ENCODE measurements around a stretch of chr1.

DNA sequence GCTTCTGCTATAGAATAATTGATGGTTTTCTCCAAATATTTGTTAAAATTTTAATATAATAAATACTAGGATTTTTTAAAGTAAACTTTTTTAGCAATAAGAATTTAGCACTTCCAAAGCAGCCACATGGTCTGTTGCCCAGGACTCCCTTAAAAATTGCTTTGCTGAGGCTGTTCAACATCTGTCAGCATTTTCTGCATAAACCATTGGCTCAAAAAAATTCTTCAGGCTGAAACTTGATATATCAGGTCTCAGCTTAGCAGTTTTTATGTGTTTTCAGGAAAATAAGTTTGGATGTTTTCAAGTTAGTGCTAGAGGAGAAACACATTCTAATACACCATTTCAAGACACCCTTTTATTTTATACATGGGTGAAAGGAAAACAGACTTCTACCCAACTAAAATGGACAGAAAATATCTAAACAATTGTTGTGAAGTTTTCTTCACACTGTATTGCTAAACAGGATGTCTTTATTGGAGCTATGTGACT is 69.1 kb upstream of the C1orf105 start:
- PRO-cap, result no peak

- PRO-cap, result no peak
Measured at GRCh38 chr1:172399197-172399784, 21.2 kb upstream of the C1orf105 start.

DNA sequence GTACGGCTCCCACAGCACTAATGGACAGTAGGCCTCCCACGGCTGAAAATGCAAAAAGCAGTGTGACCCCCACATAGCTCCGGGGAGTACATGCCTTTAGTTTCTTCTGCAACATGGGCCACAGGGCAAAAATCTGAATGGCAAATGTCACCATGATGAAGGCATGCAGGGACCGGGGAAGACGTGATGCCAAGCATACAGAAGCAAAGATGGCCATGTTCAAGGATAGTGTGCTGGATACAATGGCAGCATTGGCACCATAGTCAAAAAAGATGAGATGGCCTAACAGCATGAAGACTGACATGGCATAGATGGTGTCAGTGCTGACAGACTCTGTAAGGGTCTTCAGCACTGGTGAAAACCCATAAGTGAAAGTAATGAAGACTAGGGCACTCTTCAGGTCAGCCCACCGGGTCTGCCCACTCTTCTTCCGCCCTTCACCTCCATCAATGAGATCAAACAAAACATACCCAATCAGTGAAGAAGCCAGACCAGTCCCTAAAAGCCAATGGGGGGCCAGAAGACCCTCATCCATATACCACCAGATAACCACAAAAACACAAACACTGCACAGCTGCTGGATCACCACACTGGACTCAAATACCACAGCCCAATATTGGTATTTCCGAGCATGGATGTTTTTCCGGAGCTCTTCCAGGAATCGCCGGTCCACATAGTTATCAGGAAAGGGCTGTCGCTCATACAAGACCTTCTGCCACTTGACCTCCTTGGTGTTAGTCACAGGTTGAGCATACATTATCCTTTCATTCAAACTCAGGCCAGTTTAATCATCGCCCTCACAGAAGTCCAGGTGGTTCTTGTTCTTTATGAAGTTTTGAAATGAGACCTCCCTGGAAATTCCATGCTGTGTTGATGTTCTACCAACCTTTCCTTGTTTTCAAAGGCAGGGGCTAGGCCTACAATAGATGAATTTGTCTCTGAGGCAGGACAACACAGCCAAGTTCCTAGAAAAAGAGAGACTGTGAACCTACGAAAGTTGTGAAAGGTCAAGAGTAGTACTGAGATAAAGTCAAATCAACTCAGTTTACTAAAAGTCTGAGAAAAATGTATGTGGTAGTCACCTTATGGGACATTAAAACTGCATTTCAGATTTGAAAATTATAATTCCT is 1.6 kb downstream of the PIGC start:
- PRO-cap, result no peak

DNA sequence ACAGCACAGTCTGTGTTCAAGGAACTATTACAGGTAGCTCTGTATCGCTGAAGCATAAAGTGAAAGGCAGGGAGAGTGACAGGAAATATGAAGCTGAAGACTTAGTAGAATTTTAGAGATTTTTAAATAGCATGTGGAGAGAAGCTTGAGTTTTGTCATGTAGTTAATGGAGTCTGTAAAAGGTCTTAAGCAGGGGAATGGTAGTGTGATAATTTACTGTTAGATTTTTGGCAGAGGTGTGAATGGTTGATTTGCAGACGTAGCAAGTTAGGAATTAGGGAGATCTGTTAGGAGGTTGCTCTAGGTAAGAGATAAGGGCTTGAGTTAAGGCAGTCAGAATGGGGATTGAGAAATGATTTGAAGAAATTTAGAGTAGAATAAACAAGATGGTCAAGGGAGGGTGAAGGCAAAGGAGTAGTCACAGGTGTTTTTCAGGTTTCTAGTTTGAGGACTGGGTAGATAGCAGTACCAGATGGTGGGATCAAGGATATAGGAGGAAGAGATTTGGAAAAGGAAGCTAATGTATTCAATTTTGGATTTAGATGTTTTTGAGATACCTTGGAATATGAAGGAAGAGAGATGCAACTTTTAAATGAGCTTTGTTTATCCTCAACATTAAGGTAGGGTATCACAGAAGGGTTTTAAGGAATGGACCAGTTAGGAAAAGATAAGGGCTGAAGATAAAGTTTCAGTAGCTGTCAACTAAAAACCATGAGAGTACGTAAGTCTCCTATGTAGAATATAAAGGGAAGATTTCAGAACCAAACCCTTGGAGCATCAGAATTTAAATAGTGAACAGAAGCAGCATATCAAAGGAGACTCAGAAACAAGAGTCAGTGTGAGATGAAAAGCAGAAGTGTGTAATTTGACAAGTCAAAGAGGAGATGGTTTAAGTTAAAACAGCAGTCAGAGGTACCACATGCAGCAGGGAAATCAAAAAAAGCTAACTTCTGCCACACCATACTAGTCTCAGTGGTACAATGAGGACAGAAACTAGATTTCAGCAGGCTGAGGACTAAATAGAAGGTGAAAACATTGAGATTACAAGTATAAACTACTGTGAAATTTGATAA is 12.0 kb downstream of the SUCO start:
- PRO-cap, result no peak

- PRO-cap, result no peak
Measured at GRCh38 chr1:172662279-172663285, 3.7 kb downstream of the FASLG start.

- PRO-cap, result no peak
Measured at GRCh38 chr1:172699249-172699748, 40.4 kb downstream of the FASLG start.

DNA sequence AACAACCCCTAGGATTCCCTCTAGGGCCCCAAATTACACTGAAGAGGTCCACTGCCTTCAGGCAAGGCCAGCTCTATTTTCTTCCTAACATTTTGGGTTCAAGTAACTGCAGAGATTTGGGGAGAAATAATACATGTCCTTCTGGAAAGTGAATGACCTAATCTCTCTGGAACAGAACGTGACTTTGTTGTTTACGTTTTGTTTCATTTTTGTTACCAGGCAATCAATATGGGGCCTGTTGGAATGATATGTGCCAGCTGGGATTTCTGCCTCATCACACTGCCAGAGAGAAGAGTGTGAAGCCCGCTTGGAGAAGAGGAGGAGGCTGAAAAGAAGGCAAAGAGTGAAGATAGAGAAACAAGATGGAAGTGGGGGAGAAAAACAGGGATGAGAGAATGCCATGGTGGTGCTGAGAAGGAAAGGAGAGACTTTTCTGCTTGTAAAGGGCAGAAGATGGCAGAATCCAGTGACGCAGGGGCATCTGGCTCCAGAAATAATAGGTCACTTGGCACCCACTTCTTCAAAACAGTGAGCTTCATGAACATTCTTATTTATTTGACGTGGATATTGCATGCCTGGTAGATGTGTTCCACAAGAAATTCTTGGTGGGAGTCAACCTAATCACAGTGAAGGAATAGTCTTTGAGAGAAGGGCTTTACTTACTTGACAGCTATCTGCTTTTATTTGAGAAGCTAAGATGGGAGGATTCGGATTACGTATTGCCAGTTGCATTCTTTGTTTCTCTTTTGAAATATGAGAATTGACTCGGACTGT is 116.9 kb downstream of the FASLG start:
- PRO-cap, result no peak

- PRO-cap, result no peak
Measured at GRCh38 chr1:173205301-173206237, 1.6 kb downstream of the TNFSF4 start.

DNA sequence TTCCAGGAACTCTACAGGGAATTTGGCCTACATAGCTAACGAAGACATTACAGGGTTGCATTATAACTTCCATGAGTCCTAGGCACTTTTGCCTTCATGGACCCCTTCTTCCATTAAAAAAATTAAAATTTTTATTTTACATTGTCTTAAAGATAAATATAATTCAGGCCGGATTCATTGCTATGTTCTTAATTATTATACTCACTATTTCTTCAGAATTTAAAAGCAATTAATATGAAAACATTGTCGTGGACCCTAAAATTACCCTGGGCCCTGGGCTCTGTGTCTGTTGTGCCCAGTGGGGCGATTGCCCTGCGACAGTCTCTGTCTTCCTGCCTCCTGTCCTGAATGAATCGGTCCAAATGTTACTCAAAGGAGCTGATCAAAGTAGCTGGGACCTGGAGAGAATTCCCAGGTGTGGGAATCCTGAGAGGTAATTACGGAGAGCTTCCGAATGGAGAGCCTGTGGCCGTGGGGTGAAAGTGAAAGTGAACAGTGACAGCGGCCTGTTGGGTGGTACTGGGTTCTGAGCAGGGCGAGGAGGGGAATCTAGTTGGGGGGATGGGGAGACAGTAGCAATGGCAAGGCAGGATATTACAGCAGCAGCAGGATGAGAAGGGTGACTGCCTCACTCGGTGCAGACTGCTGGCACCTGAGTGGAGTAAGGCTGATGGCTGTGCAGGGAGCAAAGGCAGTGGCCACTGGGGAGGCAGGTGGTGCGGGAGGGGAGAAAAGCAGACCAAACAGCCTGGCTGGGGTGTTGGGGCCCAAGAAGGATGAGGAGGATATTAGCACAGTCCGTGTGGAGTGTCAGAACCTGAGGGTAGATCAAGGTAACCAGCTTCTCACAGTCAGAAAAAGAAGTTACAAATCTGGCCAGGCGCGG is 70.5 kb upstream of the PRDX6 start:
- PRO-cap, result no peak

- PRO-cap, result no peak
Measured at GRCh38 chr1:173410836-173411381, 66.2 kb upstream of the PRDX6 start.

DNA sequence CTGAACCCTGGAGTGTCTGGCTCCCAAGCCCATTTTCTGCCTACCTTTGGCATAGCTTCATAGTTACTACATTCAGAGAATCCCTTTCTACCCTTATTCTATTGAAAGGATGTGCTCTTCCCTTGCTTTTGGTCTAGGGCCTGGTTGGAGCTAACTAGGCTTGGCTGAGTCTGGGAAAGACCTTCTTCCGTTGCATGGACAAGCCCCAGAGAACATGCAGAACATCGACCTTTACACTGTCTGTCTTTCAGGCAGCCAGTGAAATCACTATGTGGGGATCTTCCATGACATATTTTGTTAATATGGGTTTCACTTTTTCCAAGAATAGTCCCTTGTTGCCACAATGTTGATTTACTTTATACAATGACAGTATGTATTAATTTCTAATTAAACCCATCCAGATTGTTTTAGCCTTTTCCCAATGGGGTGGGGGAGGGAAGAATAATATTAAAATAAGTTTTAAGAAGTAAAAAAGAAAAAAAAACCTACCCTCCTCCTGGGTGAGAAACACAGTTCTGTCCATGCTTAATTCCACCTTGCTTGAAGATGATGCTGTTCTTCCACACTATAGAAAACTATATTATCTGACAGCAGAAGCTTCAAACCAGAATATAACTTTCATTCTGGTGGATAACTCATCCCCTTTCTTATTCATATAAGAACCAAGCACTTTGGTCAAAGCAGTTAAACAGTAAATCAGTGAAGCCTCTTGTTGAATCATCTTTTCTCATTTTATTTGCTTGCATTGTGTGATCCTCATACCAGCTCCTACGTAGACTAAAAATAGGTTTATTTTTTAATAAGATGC is 37.0 kb upstream of the PRDX6 start:
- PRO-cap, result no peak

DNA sequence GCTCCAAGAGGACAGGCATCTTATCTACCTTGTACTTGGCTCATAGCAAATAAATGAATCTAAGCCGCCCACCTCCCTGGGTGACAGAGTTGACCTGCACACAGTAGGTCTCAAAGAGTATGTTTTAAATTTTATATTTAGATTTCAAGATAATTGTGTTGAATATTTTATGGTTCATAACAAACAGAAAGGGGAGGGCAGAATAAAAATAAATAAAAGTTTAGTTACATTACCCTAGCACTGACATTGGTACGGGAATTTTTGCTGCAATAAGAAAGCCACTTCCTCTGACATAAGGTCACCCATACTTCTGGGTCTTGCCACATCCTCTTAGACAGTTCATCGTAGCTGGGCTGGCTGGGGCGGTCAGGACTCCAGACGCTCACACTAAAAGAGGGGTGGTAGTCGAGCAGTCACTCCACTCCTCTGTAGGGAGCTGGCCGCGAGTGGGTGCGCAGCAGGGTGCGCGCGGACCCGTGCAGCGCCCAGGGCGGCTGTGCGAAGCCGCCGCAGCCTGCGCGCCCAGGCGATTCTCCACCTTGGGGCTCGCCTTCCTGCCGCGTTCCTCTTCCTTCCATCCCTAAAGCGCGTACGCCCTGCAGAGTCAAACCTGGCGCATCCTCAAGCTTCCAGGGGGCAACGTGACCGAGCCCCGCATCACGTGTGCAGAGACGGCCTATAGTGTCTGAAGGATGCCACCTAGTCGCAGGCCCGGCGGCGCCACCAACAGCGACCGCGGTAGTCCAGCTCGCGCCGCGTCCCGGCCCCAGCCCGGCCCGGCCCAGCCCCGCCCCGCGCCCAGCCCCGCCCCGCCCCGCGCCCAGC is 524 bp upstream of the PRDX6 start:
- PRO-cap, result bidirectional peak, plus-strand start at position 421 of the sequence, minus-strand start at position 341 of the sequence; bidirectional peak, plus-strand start at position 487 of the sequence, minus-strand start at position 498 of the sequence; bidirectional peak, plus-strand start outside the sequence, minus-strand start at position 593 of the sequence

DNA sequence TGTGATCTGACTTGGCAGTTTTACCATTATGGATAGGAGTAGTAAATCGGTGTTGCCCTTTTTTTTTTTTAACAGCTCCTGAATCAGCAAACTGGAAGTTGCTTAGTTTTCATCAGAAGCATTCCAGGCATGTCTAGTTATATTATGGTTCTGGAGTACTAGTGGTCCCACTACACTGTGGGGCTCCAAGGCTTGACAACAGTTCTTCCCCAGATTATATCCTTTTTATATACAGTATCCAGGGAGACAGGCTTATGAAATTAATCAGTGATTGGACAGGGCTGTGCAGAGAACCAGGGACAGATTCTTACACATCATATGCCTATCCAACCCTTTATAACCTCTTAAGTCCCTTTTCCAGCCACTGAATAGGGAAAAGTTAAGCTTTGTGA is 1.3 kb downstream of the PRDX6 start:
- PRO-cap, result no peak

DNA sequence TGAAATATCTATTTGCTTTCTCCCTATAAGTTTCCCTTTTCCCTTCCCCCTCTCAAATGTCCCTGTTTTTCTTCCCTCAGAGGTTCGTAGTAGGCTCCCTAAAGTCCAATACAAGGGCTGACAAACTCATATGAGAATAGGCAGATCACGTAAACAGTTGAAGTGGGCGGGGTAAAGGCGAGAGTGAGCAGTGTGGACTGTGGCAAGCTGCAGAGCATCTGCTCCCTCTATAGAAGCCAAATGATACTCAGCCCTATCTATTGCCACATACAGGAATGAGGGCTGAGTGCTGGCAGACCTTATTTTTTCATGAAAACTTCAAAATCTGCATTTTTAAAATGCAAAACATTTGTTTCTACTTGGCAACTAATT is 26.2 kb downstream of the PRDX6 start:
- PRO-cap, result no peak

- PRO-cap, result no peak
Measured at GRCh38 chr1:173507573-173508011, 30.5 kb downstream of the PRDX6 start.

DNA sequence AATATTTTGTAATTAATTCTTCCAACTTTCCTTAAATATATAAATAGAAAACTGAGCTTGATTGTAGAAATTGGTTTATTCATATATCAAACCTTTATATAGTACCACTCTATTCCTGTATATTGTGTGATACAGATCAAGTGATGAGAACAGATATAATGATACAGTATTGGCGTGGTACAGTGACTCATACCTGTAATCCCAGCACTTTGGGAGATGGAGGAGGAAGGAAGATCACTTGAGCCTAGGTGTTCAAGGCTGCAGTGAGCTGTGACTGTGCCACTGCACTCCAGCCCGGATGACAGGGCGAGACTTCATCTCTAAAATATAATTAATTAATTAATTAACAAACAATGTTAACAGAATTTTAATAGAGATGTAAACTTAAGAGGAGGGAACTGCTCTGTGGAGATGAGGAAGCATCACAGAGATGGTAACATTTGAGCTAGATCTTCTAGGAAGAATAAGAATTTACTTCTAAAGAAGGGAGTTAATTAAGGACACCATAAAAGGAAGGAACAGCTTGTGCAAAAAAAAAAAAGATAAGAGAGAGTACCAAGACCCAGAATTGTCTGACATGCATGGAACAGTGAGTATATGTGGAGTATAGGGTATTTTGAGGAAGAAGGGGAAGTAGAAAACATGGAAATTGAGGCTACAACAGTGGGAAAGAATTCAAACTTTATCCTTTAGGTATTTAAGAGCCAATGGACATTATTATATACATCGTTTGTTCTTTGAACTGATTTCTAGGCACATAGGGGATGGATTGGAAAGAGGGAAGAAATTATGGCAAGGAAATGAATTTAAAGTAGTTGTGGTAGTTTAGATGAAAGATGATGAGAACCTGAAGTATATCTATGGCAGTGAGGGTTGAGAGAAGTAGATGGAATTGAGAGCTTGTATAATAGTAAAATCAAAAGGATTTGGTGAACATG is 5.3 kb downstream of the KLHL20 start:
- PRO-cap, result no peak

GRCh38 chr1:173822175-173822768 is 2.2 kb upstream of the DARS2 start:
- PRO-cap, result no peak

DNA sequence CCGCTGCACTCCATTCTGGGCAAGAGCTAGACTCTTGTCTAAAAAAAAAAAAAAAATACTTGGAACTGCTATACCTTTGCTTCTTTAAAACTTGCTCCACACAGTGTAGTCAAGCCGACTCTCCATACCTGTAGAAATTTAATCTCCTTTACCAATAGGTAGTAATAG is 3.1 kb upstream of the ZBTB37 start:
- PRO-cap, result no peak

DNA sequence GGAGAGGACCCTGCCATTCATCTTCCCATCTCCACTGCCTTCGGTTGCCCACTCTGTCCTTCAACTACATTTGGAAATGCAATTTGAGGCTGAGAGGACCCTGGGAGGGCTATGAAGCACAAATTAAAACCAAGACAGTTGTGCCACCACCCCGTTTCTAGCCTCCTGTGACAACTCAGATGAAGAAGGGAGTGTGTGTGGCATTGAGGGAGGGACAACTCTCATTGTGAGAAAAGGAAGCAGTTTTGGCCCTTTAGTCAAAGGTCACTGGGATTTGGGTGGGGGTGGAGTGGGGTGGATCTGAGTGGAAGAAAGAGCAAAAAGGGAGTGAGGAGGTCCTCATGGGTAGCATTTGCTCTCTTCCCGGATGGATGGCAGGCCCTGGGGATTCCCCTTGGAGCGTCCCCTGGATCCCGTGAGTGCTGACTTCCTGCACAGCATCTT is 579 bp downstream of the SERPINC1 start:
- PRO-cap, result no peak

DNA sequence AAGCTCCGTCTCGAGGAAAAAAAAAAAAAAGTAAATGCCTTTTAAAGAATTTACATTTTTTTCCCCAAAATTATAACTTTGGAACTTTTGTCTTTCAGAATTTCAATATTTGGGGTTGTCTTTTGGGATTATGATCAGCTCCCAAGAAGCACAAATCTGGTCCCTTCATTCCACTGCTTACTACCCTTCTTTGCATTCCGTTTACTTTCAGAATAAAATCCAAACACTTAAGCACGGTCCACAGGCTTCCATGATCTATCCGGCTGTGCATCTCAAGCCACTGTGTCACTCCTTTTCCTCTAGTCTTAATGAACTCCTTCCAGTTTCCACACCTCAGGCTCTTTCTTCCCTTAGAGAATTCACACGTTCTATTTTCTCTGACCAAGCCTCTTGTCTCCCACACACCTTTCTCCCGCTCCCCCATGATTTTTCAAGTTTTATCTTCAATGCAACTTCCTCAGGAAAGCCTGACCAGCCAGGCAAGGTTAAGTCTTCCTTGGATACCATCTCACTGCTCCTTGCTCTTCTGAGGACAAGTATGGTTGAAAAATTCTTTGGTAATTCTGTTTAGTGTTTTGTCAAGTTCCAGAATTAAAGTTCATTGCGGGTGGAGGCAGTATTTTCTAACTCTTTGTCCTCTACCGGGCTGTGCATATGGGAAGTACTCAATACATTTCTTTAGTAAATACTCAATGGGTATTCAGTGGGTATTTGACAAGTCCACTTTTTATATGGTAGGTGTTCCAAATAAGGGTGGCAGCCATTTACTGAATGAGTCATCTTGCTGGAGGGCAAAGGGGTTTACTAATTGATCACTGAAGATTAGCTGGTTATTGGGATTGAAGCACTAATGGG is 11.6 kb upstream of the SERPINC1 start:
- PRO-cap, result no peak

All from neuron (in vitro differentiated cells).